Heart right ventricle (tissue), 2 donors: ENCODE measurements around the gene SLC66A2.

DNA sequence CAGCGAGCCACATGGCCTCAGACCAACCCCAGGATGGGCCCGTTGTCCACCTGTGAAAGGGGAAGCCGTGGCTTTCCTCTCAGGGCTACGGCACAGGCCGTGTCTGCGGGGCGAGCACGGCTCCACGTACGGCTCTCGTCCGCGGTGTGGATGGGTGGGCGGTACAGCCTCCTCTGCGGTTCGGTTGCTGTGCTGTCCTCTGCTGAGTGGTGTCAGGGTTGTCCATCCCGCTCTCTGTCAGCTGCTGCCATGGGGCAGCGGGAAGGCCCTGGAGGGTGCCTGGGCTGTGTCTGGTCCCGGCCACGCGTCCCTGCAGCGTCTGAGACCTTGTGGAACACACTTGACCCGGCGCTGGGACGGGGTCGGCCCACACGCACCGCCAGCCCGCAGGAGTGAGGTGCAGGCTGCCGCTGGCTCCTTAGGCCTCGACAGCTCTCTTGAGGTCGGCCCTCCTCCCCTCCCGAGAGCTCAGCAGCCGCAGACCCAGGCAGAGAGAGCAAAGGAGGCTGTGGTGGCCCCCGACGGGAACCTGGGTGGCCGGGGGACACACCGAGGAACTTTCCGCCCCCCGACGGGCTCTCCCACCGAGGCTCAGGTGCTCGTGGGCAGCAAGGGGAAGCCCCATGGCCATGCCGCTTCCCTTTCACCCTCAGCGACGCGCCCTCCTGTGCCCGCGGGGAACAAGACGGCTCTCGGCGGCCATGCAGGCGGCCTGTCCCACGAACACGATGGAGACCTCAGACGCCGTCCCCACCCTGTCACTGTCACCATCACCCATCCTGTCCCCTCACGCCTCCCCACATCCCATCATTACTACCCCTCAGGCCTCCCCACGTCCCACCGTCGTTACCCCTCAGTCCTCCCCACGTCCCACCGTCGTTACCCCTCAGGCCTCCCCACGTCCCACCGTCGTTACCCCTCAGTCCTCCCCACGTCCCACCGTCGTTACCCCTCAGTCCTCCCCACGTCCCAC lies 128.8 kb downstream of the NFATC1 start:
- PRO-cap, 2 experiments, result no peak in any of the 2 experiments

- PRO-cap, 2 experiments, result no peak in any of the 2 experiments
Measured at GRCh38 chr18:79576838-79577312, 102.7 kb upstream of the CTDP1 start.

DNA sequence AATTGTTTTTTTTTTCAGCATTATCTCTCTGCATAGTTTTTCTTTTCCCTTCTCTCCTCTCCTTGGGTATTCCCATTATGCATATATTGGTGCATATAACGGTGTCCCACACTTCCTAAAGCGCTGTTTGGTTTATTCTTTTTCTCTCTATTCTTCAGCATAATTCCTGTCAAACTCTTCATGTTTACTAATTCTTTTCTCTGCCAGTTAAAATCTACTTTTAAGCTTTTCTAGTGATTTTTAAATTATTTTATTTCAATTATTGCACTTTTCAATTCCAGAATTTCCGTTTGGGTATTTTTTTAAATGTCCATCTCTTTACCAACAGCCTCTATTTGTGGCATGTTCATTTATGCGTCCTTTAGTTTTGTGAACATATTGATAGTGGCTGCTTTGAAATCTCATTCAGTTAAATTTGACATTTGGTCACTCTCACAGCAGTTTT lies 54.3 kb downstream of the SLC66A2 start:
- PRO-cap, 2 experiments, result no peak in any of the 2 experiments

DNA sequence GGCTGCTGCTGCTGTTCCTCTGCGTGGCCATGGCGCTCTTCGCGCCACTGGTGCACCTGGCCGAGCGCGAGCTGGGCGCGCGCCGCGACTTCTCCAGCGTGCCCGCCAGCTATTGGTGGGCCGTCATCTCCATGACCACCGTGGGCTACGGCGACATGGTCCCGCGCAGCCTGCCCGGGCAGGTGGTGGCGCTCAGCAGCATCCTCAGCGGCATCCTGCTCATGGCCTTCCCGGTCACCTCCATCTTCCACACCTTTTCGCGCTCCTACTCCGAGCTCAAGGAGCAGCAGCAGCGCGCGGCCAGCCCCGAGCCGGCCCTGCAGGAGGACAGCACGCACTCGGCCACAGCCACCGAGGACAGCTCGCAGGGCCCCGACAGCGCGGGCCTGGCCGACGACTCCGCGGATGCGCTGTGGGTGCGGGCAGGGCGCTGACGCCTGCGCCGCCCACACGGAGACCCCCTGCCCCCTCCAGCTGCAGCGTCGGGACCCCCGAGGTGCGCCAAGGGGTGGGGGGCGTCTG lies 52.0 kb downstream of the SLC66A2 start:
- PRO-cap, 2 experiments, result no peak in any of the 2 experiments

DNA sequence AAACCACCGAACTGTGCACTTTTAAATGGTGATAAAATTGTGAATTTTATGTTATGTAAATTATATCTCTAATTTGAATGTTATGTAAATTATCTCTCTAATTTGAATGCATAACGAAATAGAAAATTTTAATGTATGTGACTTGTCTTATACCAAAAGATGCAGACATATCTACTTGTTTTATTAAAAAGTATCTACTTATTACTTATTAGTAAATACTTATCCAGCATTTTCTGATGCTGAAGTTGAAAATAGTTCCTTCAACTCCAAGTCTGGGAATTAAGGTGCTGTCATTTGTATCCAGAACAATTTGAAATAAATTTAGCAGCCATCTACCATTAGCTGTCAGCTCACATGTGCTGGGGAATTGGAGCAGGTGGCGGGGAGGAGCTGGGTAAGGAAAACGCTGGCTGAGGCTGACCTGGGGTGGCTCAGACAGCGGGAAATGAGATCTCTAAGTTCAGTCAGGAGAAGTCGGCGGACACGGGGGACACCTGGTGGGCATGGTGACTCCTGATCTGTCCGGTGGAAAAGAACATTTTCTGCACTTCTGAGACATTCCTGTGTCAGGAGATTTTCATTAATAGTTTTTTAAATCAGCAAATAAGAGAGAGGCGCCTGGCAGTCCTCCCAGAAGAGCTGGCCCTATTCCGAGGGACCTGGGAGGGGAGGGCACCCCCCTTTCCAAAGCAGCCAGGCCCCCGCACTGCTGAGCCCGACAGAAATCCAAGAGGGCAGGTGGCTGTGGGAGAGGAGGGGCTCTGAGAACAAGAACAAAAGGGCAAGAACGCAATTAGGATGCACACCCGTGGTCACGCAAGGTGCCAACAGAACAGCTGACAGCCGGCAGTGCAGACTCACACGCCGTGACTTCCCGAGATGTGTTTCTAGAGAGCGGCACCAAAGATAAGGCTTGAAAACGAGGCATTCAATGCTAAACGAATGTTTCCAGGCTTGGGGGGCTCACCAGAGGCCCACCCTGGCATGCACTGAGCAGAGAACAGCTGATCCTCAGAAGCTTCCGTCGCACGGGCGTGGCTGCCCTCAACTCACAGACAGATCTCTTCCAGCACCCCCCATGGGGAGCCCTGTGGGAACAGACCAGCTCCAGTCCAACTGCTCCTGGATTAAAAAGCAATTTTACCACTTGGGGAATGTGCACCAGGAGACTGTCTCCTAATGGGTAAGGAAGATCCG lies 26.5 kb downstream of the SLC66A2 start:
- PRO-cap, 2 experiments, result no peak in any of the 2 experiments

GRCh38 chr18:79951214-79952037 lies at the start of gene SLC66A2:
Gene SLC66A2 (minus strand): TSS chr18:79951653.
- PRO-cap, 2 experiments, result peak in 2 of 2 experiments; most common plus-strand start chr18:79951741 (in 2); most common minus-strand start chr18:79951642 (in 2)

DNA sequence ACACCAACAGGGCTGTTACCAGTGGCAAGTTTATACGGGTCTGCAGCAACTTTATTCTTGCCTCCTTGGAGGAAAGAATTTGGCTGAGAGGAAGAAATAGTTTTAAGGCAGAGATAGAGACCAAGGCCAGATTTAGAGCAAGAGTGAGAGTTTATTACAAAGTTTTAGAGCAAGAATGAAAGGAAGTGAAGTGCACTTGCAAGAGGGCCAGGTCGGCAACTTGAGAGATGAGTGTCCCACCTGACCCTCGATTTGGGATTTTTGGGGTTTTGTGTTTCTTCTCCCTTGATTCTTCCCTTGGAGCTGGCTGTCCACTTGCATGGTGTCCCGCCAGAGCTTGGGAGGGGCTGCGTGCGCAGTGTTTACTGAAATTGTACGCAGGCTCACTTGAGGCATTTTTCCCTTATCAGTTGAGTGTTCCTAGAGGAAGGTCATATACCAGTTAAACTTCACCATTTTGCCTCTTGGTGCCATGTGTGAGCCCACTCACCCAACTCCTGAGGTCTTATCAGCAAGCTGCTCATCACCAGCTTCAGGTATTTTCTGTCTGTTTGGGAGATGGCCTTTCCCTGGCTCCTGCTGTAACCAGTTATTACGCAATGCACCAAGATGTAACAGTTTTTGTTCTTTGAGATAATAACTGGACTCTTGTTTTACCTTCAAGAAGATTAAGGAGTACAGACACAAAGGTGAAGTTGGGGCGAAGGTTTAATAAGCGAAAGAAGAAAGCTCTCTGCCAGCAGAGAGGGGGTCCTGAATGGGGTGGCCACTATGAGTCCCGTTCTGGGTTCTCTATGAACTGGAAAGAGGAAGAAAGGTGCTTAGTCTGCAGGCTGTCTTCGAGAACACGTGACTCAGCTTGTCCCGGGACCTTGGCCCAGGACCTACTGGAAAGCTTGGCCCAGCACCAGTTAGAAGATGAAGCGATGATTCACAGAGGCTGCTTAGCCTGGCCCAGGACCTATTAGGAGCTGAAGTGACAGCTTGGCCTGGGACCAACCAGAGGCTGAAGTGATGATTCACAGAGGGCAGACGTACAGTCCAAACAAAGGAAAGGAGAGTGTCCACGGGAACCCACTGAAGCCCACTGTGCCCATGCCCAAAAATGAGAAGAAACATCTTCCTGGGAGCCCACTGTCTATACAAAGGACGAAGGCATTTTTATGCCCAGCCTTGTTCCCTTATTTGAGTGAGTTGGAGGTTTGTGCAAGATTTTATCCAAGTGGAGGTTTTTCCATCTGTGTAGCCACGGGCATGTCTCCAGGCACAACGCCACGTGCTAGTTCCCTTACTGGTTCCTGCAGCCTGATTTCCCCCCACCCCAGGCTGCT lies 21.6 kb upstream of the TXNL4A start:
- PRO-cap, 2 experiments, result no peak in any of the 2 experiments